Non-pigmented ciliary epithelial cell (primary cell): ENCODE measurements around a stretch of chr9.

DNA sequence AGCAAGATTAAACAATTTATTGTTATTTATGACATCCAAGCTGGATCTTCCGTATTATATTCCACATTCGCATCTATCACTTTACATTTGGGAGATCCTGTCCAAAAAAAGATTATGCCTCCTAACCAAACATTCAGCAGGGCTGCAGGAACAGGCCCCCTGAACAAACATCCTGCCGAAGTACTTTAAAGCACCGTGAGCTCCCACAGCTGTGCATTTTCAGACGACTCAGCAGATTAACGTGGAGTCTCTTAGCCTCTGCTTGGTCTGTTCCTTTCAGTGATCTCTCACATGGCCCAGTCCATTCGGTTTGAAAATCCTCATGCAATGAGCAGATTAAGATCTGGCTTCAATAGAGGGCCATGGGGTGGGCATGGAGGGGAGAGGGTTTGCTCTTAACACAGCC lies 33.6 kb upstream of the WASHC1 start:
- RRBS, result no CpG with 5 or more reads among the region's 7 CpGs

GRCh38 chr9:73012-73327 lies 43.7 kb upstream of the WASHC1 start:
- RRBS, result no CpG with 5 or more reads among the region's 44 CpGs

DNA sequence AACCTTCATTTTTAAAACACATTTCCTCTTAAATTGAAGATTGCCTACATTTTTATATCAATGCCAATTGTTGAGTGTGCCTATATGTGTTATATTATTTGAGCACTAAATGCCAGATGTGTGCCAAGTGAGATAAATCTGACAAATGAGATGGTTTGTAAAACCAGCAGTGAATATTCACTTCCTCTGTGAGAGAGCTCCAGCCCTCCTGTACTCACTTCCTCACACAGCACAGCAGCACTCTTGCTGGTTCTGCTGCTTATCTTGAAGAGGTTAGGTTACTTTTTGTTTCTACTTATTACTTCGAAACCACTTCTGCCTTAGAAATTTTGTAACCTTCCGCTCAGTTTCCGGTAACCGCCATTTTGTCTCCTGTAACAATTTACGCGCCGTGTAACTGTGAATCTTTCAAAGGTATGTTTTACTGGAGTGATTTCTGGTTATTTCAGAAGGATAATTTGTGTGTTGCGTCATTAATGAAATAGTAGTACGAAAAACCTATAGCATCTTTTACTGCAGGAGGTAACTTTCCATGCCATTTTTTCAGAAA lies 58.1 kb downstream of the DOCK8 start:
- RRBS, result no CpG with 5 or more reads among the region's 9 CpGs

DNA sequence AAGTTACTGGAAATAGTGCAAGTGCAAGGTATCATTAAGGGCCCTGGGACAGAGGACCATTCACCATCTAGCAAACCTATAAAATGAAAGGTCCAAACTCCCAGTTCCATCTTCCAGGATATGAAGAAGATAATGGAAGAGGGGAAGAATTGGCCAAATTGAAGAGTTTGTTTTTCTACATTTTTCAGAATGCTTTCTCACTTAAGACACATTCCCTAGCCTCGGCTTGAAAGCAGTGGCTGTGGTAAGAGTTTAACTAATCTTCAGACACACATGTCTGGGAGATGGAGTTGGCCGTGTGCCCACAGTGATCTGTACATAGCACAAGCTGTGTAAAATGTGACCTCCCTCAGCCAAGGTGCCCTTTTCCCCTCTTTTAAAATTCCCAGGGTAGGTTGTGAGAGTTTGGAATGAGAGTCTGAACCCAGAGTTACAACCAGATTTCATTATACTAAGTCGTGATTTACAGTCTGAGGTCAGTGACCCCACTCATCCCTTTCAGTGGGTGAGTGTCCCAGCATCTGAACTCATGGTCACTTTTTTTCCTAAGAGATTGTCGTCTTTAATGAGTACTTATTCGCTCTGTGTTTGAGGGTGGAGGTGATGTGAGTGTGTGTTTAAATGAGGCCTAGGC lies 59.5 kb upstream of the KANK1 start:
- RRBS, result no CpG with 5 or more reads among the region's 5 CpGs

DNA sequence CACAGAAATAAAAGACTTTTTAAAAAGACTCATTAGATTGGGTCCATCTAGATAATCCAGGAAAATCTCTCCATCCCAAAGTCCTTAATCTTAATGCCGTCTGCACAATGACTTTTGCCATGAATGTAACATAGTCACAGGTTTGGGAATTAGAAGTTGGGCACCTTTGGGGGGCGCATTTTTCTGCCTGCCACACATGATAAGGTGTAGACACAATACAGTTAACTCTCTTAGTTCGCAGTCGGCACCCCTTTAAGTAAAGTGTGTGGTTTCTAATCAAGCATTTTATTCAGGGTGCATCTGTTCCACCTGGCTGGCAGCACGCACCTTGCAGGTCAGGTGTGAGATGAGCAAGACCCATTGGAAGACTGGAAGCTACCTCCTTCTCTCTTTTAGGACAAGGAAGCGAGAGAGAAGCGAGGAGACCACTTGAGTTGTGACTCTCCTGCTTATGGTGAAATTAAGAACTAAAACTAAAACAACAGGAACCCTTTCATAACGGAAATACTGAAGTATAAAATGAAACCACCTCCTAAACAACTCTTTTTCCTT lies 32.2 kb downstream of the KANK1 start:
- RRBS, result no CpG with 5 or more reads among the region's 8 CpGs

DNA sequence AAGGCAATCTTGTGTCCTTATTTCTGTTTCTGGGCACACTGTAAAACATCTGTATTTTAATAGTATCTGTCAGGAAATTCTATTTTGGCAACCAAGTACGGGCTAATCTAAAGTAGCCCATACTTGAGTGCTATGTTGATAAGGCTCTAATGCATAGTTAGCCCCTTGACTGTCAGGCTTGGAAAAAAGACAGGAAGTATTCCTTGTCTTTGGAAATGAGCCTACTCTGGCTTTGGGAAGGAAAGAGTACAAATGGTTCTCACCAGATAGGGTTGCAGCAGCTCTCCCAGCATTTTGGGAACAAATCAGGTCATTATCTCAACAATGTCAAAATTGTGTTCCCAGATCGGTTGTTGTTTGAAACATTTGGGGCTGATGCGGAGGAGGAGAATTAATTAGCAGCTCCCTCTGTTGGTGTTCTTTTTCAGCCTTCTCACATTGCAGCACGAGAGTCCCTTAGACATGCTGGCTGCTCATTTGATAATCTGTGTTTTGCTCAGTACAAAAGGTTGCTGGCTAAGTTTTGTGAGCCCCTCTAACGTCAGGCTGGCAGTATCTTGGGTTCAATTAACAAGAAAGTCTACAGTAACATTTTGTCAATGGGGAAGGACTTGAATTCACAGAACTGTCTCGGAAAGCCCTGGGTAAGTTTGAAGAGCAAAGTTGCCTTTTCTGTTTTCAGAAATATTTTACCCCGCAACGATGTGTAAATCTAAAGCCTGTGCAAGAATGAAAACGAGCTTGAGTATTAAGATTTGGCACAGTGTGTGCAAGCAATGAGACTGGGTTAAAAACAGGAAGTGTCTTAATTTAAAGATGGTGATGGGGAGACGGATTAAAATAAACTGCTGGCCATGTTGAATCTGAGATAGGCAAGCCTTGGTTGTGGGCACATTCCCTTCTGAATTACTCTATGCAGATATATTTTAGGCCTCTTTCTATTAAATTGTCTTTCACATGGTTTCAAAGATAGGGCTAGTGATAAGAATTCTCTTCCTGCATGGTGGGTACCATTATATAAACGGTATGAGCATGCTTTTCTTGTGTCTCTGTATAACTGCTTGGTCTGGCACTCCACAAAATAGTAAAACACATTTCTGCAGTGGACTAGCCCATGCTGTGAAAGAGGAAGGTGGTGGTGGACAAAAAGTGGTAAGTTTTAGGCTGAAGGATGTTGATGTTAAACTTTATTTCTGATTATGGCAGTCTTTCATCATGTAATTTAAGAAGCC lies 42.6 kb downstream of the KANK1 start:
- RRBS, result no CpG with 5 or more reads among the region's 11 CpGs

DNA sequence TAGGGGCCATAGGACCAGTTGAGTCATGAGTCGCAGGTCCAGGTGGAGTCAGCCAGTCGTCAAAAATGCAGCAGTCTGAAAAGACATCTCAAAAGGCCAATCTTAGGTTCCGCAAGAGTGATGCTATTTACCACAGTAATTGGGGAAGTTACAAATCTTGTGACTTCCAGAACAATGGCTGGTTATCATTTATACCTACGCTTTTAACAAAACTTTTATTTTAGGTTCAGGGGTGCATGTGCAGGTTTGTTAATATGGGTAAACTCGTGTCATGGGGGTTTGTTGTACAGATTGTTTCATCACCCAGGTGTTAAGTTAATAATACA lies 61.1 kb downstream of the KANK1 start:
- RRBS, result no CpG with 5 or more reads among the region's 5 CpGs

- RRBS, result no CpG with 5 or more reads among the region's 1 CpG
These were observed 147.5 kb upstream of the DMRT1 start for GRCh38 chr9:693956-694413.

GRCh38 chr9:694414-695487 lies 146.7 kb upstream of the DMRT1 start:
- RRBS, result no CpG with 5 or more reads among the region's 13 CpGs

- RRBS, result no CpG with 5 or more reads among the region's 14 CpGs
These were observed 133.1 kb upstream of the DMRT1 start for GRCh38 chr9:708077-709108.

DNA sequence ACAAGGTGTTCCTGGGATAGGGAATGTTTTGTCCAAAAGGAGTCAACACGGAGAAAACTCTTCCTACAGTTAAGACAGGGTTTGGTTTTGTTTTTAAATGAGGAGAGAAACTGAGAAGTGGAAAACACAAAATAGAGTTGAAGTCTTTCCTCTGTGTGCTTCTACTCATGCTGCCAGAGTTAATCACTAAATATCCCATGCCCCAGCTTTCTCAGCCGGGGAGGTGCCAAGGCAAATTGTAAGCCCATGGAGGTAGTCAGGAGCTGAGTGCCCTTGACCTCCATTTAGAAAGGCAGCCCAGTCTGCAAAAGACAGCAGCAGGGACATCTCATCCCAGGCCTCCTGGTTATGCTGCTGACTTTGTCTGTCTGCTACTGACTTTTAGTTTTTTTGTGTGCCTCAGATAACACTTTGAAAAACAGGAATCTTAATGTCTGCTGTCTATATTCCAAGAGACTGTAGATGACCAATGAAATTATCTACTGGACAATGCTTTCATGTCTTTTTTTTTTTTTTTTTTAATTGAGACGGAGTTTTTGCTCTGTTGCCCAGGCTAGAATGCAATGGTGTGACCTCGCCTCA lies 132.3 kb upstream of the DMRT1 start:
- RRBS, result no CpG with 5 or more reads among the region's 4 CpGs

DNA sequence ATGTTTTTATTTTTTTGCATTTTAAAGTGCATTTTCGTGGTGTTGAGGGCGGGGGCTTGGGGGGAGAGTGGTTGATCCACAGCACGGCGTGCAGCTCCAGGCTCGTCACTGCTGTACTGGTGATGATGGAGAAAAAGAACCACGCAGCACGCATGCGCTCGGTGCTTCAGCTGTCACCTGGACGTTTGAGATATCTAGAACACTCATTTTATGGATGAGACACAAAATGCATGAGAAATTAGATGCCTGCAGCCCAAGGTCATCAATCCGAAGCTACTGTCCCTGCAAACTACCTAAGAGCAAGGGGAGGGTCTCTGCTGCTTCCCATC lies 2.2 kb downstream of the DMRT2 start:
- RRBS, result no CpG with 5 or more reads among the region's 11 CpGs

GRCh38 chr9:1939496-1939712 lies 75.7 kb upstream of the SMARCA2 start:
- RRBS, result no CpG with 5 or more reads among the region's 1 CpG

DNA sequence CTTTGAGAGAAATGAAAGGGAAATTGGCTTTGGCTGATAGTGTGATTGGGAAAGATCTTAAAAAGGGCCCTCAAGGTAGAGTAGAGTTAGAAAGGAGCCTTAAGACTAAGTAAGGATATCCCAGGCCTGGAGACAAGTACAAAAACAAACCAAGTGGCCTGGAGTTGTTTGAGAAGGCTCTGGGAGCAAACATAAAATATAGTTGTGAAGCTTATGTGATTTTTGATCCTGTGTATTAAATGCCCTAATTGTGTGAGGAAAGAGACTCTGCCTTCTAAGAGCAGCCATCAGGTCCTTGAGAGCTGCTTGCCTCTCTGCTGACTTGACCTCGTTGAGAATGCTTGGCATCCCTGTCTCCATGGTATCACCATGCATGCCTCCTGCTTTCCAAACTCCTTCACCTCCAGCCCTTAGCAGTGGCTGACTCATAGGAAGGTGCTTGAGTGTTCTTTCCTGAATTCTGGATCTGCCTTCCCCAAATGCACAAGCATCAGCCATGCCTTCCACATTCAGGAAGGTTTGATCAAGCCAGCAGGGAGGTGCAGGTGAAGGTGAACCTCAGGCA lies 78.9 kb downstream of the SMARCA2 start:
- RRBS, result no CpG with 5 or more reads among the region's 1 CpG

DNA sequence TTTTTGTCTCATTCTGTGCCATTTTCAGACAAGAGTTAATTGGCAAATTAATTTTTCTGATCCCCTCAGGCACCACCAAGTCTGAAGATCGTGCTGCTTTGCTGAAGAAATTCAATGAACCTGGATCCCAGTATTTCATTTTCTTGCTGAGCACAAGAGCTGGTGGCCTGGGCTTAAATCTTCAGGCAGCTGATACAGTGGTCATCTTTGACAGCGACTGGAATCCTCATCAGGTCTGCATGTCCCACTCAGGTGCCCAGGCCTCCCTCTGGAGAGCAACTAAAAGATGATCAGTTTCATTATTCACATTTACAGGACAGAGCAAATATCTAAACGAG lies 95.0 kb downstream of the SMARCA2 start:
- RRBS, result no CpG with 5 or more reads among the region's 3 CpGs

DNA sequence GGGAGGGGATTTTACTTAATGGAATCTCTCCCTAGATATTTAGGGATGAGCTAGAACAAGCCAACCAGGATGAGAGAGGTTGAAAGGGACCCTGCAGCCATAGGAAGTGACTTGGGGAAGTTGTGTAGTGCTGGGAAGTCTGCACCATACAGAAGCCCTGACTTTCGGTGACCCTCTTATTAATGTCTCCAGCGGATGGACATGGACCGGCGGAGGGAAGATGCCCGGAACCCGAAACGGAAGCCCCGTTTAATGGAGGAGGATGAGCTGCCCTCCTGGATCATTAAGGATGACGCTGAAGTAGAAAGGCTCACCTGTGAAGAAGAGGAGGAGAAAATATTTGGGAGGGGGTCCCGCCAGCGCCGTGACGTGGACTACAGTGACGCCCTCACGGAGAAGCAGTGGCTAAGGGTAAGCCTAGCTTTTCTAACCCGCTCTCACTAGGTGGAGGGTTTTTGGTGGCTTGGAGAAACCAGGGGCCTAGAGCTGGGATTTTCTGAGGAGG lies 108.4 kb downstream of the SMARCA2 start:
- RRBS, result no CpG with 5 or more reads among the region's 16 CpGs

- RRBS, result no CpG with 5 or more reads among the region's 14 CpGs
These were observed 109.5 kb downstream of the SMARCA2 start for GRCh38 chr9:2124479-2125149.

DNA sequence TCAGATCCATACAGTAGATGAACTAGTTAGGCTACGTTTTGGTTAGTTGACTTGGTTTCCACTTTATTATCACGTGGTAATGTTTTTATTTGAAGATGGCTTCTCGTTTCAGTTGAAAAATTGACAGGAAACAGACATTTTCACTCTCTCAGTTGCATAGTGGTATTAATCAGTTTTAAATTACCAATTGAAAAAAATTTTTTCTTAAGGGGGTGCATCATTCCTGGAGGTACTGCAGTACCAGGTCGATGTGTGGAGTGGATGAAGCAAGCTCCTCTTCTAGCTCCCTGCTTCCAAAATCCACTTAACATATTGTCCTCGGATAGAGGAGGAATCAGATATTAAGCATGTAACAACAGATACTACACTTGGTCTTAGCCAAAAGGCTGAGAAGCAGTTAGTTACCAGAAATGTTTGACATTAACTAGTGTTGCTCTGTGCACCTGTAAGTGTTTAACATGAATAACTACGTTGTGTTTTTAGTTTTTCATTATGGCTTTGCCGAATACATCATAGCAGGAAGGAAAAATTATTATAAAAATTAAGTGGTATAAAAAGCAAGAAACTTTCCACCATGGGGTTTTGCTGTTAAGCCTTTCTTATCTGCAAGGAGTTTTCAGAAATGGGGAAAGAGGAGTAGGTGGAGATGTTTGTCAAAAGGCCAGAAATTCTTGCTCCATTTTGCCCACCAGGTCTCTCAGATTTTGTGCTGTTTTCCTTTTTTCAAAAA lies 147.6 kb downstream of the SMARCA2 start:
- RRBS, result no CpG with 5 or more reads among the region's 7 CpGs

GRCh38 chr9:2181158-2182435 lies 166.4 kb downstream of the SMARCA2 start:
- RRBS, result no CpG with 5 or more reads among the region's 16 CpGs

- RRBS, result 7% methylated on average over 7 of the region's 23 CpGs
These were observed 225.9 kb downstream of the SMARCA2 start for GRCh38 chr9:2241052-2241508.